Amniotic epithelial cell (primary cell): ENCODE data around the gene ATP1A2.

DNA sequence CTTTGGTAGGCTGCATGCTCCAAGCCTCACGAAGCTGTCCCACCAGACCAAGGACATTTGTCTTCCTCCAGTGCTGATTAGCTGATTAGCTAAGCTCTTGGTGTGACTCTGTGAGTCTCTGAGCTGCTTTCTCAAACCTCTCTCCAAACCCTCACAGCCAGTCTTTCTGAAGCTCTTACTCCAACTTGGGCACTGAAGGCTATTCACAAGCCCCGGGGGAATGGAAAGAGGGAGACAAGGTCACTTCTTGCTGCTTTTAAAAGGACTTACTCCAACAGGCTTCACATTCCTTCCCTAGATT is 897 bp upstream of the CFAP45 start:
- RRBS, result no CpG with 5 or more reads among the region's 2 CpGs

DNA sequence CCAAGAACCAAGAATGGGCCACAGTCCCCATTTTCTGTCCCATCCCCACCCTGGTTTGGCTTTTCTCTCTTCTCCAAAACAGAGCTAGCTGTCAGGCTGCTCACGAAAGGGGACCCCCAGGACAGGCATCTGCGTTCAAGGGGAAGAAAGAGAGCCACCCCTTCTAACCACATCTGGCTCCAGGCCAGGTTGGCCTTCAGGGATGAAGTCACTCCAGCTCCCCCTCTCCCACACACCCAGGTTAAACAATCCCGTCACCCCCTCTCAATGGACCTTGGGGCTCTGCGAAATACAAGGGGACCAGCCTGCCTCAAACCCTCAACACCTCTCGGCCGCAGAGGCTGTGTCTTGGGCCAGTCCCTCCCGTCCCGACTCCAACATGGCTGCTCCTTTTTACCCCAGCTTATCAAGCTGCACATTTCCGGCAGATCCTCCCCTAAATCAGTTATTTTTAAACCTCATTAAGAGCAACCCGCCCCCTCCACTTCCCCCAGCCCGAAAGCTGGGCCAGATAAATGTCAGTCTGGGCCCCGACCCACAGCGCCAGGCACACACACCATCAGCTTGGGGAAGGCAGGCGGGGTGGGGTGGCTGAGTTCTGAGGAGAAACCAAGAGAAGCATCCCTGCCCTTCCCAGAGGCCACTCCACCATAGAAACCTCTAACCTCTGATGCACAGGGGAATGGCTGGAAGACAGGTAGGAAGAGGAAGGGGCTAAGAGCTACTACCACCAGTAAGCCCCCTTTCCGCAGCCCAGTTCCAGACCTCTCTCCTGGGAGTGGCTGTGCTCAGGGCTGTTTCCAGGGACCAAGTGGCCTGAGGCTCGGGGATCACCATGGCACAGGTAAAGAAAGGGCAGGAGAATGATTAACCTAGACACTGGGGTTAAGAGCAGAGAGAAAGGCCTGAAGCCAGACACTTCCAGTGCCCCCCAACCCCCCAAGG is 3.2 kb downstream of the TAGLN2 start:
- RRBS, result no CpG with 5 or more reads among the region's 16 CpGs

GRCh38 chr1:159923116-159924211 is 1.8 kb downstream of the TAGLN2 start:
- RRBS, result no CpG with 5 or more reads among the region's 21 CpGs

DNA sequence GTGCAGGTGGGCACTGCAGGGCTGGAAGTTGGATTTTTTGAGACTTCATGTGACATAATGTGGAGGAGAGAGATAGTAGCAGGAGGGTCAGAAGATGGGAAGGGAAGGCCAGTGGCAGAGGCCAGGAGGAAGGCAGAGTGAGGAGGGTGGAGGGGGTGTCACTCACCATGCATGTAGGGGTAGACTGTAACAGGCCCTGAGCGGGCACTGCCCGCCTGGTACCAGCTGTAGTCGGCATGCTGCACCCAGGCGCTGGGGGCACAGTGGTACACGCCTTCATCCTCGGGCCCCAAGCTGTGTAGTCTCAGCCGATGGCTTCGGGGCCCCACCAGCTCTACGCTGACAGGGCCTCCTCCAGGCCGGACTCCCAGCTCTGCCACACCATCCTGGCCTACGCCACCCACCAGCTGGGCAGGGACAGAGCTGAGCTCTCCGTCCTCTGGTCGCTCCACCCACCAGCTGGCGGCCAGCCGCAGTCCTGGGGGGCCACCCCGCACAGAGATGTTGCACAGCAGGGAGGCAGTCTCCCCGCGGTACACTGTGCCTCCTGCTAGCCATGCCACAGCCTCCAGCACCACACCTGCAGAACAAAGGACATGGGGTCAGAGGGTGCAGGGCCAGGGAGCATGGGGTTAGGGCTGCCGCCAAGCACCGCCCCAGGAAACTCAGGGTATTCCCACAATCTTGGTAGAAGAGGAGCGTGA is 6.2 kb downstream of the IGSF8 start:
- RRBS, result no CpG with 5 or more reads among the region's 21 CpGs

- RRBS, result no CpG with 5 or more reads among the region's 12 CpGs
Measured at GRCh38 chr1:160115468-160115967, at the start of gene ATP1A2. Gene ATP1A2 (plus strand): TSS chr1:160115759.

DNA sequence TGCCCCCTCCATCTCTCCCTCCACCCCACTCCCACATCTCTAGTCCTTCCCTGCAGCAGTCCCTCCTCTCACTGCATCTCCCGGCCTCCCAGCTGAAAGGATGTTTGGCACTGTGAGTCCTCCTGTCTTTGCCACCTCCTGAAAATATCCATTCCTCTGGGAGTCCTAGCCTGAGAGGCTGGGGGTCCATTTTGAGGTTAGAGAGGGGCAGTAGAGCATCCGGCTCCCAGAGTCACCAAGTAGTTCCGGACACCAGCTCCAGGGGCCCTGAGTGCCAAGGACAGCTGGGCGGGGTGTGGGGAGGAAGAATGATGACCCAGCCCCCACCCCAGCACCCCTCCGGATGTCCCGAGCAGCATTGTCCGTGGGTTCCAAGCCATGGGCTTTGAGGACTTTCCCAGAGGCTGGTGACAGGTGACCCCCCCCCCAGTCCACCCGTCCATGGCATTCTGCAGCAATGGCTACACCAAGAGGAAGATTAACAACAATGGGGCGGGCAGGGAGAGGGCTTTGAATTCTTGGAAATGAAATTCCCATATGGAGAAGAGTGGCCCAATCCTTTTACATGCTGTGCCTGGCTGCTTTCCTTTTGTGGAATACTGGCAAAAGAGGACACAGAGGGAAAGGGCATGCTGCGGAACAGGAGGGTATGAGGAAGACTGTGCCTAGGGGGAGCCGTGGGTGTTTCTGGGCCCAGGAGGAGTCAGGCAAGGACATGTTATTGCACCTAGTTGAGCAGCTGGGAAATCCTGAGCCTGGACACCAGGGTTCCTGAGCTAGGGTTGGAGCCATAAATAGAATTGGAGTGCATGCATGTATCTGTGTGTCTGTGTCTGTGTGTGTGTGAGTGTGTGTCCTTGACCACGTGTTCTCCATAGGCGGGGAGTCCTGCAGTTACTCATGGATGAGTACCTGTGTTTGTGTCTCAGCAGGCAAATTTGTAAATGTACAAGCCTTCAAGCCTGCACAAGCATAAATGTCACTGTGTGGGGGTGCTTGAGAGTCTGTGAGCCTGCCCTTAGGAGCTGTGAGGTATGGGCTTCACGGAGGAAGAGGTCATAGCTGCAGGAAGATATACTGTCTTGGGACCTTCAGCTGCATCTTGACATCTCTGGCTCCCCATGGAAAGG is 930 bp downstream of the ATP1A2 start:
- RRBS, result 50% methylated on average over 1 of the region's 14 CpGs

- RRBS, result no CpG with 5 or more reads among the region's 5 CpGs
Measured at GRCh38 chr1:160206404-160206899, 1.3 kb downstream of the PEA15 start.

GRCh38 chr1:160277031-160277546 is 7.8 kb downstream of the PEX19 start:
- RRBS, result no CpG with 5 or more reads among the region's 3 CpGs

- RRBS, result no CpG with 5 or more reads among the region's 19 CpGs
Measured at GRCh38 chr1:160342044-160342937, 759 bp downstream of the COPA start.

DNA sequence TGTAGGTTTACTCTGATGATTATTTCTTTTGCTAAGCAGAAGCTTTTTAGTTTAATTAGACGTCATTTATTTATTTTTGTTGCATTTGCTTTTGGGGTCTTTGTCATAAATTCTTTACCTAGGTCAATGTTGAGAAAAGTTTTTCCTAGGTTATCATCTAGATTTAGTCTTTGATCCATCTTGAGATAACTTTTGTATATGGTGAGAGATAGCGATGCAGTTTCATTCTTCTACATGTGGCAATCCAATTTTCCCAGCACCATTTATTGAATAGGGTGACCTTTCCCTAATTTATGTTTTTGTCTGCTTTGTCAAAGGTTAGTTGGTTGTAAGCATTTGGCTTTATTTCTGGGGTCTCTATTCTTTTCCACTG is 43.7 kb downstream of the VANGL2 start:
- RRBS, result no CpG with 5 or more reads among the region's 2 CpGs

DNA sequence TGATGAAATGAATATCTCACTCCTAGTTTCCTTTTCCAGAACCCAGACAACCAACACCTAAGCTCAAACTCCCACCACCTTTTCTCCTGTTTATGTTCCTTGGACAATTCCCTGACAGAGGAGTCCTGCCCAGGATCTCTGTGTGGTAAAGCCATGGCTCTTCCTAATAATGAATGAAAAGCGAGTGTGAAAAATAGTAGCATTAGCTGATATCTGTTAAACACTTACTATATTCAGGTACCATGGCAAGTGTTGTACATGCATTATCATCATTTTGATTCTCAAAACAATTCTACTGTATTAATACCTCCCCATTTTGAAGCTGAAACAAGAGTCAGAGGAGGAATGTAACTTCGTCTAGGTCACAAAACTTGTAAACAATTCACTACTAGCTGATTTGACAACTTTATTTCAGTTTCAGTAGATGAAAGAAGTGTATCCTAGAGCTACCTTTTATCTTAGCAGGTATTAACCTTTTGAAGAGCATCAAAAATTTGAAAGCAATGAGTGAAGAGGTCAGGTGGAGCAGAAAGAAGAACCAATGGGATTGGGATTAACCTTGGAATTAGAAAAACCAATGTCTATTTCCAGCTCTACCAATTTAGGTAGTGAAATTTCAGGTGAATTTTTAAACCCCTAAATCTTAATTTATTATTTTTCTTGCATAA is 1.7 kb downstream of the CD84 start:
- RRBS, result no CpG with 5 or more reads among the region's 2 CpGs

DNA sequence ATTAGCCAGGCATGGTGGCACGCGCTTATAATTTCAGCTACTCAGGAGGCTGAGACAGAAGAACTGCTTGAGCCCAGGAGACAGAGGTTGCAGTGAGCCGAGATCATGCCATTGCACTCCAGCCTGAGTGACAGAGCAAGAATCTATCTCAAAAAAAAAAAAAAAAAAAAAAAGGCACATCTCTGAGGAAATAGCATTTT is 25.5 kb downstream of the SLAMF1 start:
- RRBS, result no CpG with 5 or more reads among the region's 3 CpGs

GRCh38 chr1:160665677-160666290 is 18.9 kb upstream of the SLAMF1 start:
- RRBS, result no CpG with 5 or more reads among the region's 6 CpGs

DNA sequence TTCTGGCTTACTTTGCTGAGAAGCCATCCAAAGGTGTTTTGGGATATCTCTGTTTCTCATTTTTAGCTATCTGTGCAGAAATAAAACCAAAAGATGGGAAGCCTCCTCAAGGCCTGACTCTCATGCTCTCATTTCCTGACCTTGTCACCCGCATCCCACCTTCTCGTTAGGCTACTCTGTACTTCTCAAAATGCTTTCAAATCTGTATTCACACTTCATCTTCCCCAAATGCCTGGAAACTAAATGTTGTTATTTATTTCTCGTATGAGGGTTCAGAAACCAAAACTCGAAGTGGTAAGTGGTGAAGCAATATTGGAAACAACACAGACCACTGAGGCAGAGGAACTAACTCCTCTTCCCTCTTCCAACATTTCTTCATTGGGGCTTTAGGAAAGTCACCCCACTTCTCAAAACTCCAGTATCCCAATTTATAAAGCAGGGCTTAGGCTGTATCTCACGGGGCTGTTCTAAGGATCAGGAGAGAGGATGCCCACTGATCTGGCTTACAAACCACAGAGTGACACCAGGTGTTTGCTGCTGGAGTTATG is 3.4 kb downstream of the SLAMF7 start:
- RRBS, result no CpG with 5 or more reads among the region's 5 CpGs

DNA sequence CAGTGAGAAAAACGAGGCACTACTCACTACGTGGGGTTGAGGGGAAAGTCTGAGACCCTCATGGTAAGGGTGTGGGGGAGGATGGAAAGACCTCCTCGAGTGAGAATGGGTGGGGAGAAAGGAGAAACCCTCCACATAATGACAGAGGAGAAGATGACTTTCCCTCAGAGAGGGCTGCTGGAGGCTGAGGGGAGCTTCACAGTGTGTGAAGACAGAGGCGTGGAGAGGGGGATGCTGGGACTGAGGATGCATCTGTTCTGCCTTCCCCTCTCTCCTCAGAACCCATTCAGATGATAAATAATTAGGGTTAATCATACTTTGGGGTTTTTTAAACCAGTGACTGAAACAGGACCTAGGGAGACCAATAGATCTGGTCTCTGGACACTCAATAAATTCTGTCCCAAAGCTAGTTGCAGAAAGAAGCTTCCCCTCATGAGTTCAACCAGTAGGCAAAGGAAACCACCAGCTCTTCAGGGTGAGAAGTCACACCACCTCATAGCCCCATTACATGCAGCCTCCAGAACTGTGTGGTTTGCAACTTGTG is 17.1 kb downstream of the SLAMF7 start:
- RRBS, result no CpG with 5 or more reads among the region's 4 CpGs

GRCh38 chr1:160797028-160797923 is 1.3 kb downstream of the LY9 start:
- RRBS, result no CpG with 5 or more reads among the region's 10 CpGs

DNA sequence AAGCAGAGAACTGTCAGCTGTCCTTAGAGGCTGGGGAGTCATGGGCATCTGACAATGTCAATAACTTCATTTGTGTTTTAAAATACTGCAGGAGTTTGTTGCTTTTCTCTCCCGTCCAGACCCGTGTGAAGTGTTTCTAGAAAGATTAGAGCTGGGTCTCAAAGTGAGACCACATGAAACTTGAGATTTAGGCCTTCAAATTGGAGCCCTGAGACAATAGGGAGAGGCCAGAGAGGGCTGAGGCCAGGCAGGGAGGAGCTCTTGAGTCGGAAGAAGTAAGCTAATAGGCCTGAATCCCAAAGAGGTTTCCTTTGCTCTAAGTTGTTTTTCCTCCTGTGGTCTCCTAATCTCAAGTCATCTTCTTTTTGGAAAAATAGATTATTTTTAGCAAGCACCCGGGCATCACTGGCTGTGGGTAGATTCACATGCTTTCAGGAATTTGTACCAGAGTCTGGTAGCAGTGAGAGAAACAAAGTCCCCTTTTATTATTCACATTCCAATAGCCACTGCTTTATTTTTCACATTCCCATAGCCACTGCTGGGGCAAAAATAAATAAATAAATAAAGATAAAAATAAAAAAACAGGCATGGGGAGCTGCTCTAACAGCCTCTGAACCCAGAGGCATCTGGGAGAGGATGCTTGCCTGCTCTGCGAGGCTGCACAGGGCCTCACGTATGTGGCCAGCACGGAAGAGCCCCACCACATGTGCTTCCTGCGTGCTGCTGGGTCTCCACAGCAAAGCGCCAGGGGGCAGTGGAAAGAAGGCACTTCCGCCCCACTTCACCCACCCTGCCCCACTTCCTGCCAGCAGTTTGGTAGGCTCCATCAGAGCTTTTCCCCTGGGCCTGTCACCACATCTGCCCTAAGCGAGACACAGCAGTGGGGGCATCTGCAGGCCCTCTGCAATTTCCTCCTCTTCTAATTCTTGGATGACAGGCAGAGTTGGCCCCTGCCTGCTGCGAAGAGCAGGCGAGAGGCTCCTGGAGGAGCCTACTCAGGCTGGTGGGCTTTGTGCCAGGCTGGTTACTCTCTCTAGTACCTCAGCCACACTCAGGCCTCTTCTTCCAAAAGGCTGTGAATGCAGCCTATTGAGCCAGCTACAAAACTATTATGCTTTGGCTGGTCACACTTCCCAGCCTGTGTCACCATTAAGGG is 25.4 kb downstream of the CD244 start:
- RRBS, result no CpG with 5 or more reads among the region's 13 CpGs

DNA sequence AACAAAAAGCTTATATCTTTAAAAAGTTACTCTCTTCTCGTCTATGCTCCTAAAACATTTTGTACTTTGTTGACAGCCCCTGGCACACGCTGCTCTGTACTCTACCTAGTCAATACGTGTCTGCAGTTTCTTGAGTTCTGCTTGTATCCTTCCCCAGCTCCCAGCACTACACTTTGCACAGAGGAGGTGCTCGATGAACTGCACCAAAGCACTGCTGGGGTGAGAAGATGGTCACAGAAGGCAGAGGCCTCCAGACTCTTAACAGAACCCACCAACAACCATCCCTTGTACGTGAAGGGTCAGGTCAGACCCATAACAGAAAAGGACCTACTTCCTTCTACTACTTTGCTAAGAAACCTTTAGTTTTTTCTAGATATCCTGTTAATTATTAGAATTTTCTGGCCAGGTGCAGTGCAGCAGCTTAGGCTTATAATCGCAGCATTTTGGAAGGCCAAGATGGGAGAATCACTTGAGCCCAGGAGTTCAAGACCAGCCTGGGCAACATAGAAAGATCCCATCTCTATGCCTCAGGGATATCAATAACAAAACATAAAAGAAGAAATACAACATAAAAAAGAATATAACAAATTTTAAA is 8.9 kb downstream of the F11R start:
- RRBS, result no CpG with 5 or more reads among the region's 6 CpGs

DNA sequence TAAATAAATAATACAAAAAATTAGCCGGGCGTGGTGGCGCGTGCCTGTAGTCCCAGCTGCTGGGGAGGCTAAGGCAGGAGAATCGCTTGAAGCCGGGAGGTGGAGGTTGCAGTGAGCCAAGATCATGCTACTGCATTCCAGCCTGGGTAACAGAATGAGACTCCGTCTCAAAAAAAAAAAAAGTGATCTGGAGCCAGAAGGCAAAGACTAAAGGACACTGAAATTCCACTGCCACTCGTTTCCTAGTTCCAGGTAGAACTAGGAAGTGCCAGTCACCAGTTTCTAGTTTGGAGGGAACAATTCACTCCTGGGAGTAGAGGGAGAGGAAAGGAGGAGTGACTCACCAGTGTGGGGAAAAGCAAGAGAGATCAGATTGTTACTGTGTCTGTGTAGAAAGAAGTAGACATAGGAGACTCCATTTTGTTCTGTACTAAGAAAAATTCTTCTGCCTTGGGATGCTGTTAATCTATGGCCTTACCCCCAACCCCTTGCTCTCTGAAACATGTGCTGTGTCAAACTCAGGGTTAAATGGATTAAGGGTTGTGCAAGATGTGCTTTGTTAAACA is 4.4 kb downstream of the F11R start:
- RRBS, result no CpG with 5 or more reads among the region's 8 CpGs